HEK293 (cell line): ENCODE measurements around a stretch of chr1.

- PRO-cap = no peak
- RRBS, 2 experiments = no CpG with 5 or more reads among the region's 10 CpGs
Observed at GRCh38 chr1:25559009-25559718, 15.8 kb downstream of the LDLRAP1 start.

- PRO-cap = no peak
- RRBS, 2 experiments = no CpG with 5 or more reads among the region's 24 CpGs
Observed at GRCh38 chr1:25566766-25567660, 23.6 kb downstream of the LDLRAP1 start.

DNA sequence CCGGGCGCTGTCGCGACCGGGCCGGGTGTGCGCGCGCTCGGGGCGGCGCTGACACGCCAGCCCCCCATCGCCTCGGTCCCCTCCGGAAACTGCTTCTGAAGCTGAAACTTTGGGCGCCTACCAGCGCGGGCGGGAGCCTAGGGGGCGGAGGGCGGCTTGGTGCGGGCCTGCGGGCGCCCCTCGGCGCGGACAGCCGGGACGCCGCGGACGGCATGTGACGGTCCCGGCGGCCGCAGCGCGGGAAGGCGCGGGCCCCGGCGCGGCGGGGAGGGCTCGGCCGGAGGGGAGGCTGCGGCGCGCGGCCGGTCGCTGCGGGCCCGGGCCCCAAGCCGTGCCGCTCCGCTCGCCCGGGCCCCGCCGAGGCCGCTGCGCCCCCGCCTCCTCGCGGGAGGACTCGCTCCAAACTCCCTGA is 641 bp downstream of the MAN1C1 start:
- PRO-cap = bidirectional peak, plus-strand start at position 207 of the sequence, minus-strand start at position 216 of the sequence
- RRBS, 2 experiments = 1 to 4% methylated on average over 5 to 13 of the region's 68 CpGs

GRCh38 chr1:25699381-25699969 is 82.9 kb downstream of the MAN1C1 start:
- PRO-cap = no peak
- RRBS, 2 experiments = no CpG with 5 or more reads among the region's 9 CpGs

GRCh38 chr1:25773856-25774218 is 26.2 kb upstream of the SELENON start:
- PRO-cap = no peak
- RRBS, 2 experiments = no CpG with 5 or more reads among the region's 2 CpGs

- PRO-cap = bidirectional peak, plus-strand start at chr1:25800731, minus-strand start at chr1:25800458
- RRBS, 2 experiments = 1% methylated on average over 10 to 16 of the region's 37 CpGs
Observed at GRCh38 chr1:25800340-25800908, 431 bp downstream of the SELENON start.

DNA sequence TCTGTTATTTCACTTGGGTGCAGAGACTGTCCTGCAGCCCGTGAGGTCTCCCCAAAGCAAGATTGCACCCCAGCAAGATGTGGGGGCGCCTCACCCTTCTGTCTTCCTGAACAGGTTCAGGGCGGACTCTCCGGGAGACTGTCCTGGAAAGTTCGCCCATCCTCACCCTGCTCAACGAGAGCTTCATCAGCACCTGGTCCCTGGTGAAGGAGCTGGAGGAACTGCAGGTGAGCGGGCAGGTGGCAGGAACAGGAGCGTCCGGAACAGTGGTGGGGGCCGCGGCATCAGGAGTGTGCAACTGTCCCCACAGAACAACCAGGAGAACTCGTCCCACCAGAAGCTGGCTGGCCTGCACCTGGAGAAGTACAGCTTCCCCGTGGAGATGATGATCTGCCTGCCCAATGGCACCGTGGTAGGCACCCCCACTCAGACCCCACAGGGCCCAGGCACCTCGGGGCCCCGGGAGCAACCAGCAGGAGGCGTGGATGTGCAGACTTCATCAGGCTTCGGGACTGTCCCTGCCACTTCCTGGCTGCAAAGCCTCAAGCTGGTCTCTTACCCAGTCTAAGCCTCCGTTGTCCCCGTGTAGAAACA is 5.9 kb upstream of the MTFR1L start:
- PRO-cap = no peak
- RRBS, 2 experiments = no CpG with 5 or more reads among the region's 20 CpGs

- PRO-cap = no peak
- RRBS, 2 experiments = no CpG with 5 or more reads among the region's 9 CpGs
Observed at GRCh38 chr1:25816763-25817280, 2.9 kb upstream of the MTFR1L start.

- PRO-cap = no peak
- RRBS, 2 experiments = no CpG with 5 or more reads among the region's 3 CpGs
Observed at GRCh38 chr1:25873128-25873518, 2.4 kb downstream of the PAQR7 start.

GRCh38 chr1:25876337-25876567 is 744 bp upstream of the PAQR7 start:
- PRO-cap = no peak
- RRBS, 2 experiments = no CpG with 5 or more reads among the region's 9 CpGs

- PRO-cap = no peak
- RRBS, 2 experiments = no CpG with 5 or more reads among the region's 8 CpGs
Observed at GRCh38 chr1:25907468-25907941, 1.3 kb upstream of the STMN1 start.

DNA sequence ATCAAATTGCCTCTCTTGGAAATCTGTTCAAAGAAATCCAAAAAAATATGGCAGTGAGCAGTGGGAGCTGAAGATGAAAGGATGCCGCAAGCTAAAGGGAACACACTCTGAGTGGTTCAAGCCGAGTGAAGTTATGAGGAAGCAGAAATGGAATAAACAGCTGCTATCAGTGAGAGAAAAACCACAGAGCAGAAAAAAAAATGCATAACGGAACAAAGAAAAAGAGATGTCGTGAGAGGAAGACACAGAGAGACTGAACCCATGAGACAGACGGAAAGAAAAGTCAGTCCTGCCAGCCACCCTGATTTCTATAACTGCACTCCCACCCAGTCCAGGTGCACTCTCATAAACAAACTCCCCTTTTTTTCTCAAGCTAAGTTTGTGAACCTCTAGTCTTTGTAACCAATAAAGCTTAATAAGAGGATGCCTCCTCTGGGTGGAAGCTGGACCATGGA is 26.5 kb downstream of the PAFAH2 start:
- PRO-cap = no peak
- RRBS, 2 experiments = no CpG with 5 or more reads among the region's 5 CpGs

DNA sequence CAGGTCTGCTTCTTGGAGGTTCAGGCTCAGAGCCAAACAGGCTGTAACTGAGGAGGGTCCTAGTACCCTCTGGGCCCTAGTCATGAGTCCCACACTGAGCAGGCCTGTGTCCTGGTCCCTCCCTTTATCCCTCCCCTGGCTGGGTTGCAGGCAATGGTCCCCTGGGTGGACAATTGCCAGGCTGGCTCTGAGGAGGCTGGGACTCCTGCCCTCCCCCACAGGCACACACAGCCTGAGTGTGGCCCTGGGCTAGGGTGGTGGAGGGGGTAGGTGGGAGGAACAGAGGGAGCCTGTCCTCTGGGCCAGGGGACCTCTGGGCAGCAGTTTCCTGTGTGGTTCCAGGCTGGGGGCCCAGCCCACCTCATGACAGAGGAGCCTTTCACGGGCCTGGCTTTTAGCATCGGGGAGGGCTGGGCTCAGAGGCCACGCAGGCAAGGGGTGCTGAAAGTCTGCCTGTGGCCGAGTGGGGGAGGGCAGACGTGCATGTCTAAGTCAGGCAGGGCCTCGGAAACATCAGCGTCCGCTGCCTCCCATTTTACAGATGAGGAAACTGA is 6.9 kb downstream of the EXTL1 start:
- PRO-cap = no peak
- RRBS, 2 experiments = no CpG with 5 or more reads among the region's 8 CpGs

GRCh38 chr1:26046479-26047149 is 696 bp upstream of the SLC30A2 start:
- PRO-cap = no peak
- RRBS, 2 experiments = 67% methylated on average over 6 of the region's 31 CpGs; no CpG with 5 or more reads in 1 of the 2 experiments

DNA sequence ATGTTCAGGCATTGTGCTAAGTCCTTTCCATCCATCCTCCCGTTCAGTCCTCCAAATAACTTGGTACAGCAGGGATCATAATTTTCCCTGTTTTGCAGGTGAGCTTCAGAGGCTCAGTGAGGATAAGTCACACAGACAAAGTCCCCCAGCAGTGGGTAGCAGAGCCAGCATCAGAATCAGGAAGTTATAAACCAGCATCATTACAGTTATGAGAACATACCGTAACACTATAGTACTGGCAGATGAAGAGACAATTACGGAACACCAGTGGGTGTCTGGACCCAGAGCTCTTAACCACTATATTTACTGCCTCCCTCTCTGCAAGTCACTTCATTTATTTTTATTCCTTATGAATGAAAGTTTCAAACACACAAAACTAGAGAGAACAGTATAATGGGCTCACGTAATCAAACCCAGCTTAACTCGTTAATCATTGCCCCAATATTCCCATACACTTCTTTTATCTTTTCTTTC is 5.5 kb upstream of the TRIM63 start:
- PRO-cap = no peak
- RRBS, 2 experiments = no CpG with 5 or more reads among the region's 5 CpGs

DNA sequence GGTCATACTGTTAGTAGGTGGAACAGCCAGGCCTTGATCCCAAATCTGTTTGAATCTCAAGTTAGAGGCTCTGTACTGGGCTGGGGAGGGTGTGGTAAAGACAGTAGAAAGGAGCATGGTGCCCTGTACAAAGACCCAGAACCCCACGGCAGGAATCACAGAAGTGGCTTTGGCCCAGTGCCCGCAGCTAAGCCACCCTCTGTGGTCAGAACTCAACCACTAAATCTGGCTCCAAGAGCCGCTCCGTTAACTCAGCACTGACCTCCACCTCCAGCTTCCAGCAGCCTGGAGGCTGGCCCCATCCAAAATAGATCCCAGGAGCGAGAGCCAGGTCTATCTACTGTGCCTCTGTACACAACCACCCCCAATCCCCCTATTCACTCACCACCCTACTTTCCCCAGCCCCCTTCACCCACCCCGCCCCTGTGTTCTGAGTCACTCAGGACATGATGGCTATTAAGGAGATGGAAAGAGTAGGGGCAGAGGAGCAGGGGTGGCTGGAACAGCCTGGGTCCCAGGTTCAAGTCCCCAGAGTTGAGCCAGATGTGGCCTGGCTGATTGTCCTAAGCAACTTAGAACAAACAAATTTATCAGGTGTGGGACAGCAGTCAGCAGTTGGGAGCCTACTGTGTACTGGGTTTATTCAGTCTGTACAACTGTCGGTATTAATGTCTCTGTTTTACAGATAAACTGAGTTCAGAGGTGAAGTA is 14.3 kb upstream of the TRIM63 start:
- PRO-cap = no peak
- RRBS, 2 experiments = no CpG with 5 or more reads among the region's 7 CpGs

DNA sequence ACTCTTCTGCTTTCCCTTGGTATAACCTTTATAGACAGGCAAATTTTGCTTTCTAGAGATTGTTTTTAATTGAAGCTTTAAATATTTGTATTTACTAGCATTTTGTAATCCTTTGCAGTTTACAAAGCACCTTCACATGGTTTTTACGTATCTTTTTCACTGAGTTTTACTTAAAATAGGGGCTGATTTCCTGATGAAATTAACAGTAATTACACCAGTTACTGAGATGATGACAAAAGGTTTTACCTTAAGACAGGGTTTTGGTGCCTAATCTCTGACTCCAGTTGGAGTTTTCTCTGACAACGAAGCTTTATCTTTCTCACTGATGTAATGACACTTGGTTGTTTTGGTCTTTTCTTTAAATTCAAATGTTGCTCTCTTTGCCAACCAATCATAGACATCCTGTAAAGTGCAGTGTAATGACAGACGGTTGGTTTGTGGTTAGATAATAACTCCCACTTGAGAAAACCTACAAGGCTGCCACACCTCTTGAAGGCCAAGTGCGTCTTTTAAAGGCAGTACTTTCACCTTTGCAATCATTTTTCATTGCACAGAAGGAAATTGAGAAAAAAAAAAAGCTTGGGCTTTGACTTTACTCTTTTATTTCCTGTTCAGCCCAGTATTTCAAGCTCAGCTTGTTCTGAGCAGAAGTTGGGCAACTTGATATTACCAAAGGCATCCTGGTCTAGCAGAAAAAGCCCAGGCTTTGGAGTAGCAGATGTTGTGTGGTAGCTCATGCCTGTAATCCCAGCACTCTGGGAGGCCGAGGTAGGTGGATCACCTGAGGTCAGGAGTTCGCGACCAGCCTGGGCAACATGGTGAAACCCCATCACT is 14.7 kb downstream of the PDIK1L start:
- PRO-cap = no peak
- RRBS, 2 experiments = no CpG with 5 or more reads among the region's 7 CpGs

DNA sequence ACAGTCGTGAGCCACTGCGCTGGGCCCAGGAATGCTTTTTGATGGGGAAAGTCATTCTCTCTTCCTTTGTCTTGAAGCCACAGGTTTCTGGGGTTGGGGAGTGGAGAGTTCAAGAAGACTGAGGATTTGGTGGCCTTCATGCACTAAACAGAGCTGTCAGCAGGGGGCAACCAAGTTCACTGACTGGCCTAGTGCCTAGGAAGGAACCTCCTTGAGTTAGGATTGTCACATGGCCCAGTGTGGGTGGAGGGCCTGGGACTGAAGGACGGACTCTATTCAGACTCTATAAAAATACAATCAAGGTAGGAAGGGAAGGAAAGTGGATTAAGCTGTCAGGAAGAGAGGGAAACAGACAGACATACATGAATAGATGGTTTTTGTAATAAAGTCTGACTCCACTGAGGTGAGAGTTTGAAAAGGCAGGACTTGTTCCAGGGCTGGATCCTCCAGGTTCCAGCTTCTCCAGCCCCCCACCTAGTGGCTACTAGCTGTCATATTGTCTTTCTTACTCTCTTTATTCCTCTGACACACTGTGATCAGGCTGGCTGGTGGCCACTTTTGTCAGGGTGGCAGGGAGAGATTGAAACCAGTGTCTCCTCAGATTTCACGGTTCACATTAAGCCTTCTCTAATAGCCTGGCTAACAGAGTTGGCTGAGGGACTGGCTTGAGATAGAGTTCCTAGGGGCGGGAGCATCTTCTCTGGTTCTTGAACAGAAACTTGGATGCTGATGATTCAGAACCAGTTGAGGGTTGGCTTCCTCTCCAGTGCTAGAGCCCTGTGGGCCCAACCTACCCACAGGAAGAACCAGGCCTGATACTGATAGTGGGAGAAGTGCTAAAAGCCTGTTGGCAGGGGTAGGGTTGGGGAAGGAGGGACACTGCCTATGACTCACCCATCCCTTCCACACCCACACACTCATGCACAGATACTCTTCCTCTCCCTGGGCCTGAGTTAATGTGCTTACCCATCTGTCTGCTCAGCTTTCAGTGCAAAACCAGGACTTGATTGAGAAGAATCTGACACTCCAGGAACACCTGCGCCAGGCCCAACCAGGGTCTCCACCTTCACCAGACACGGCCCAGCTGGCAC is 4.0 kb upstream of the SH3BGRL3 start:
- PRO-cap = unidirectional peak, plus-strand start at position 235 of the sequence
- RRBS, 2 experiments = no CpG with 5 or more reads among the region's 7 CpGs

GRCh38 chr1:26278830-26279321 is 1.0 kb upstream of the SH3BGRL3 start:
- PRO-cap = no peak
- RRBS, 2 experiments = no CpG with 5 or more reads among the region's 5 CpGs

DNA sequence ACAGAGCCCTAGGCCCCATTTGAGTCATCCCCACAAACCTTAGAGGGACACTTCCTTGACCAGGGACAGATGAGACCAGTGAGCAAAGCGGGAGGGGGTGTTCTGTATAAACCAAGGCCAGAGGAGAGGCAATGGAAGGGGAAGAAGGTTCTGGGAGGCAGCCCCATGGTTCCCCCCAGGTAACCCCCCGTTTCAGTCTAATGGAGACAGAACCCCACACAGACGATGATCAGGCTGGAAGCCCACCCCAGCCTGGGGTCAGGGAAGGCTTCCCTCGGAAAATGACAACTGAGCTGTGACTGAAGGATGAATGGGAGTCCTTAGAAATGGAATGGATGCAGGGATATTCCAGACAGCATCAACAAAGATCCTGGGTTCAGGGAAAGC is 3.1 kb downstream of the SH3BGRL3 start:
- PRO-cap = no peak
- RRBS, 2 experiments = no CpG with 5 or more reads among the region's 4 CpGs